ENCODE measurements around a stretch of chr21.

- PRO-cap = no peak
These were observed 1.8 kb downstream of the C2CD2 start for GRCh38 chr21:41951753-41952709.

DNA sequence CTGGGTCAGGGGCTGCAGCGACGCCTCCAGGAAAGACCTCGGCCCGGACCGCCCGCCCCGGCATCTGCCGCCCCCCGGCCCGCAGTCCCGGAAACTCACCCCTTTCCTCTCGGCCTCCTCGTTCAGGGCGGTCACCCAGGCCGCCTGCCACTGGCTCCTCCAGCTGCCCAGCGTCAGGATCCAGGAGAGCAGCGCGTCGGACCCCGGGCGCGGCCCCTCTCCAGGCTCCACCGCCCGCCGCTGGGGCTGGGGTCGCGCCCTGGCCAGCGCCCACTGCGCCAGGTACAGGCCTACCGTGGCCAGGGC lies 594 bp downstream of the C2CD2 start:
- PRO-cap = no peak

- PRO-cap = no peak
These were observed 7.7 kb downstream of the ZBTB21 start for GRCh38 chr21:42002310-42002955.

- PRO-cap = bidirectional peak, plus-strand start at chr21:42010487, minus-strand start at chr21:42010348; bidirectional peak, plus-strand start at chr21:42011293, minus-strand start at chr21:42011040
These were observed 698 bp upstream of the ZBTB21 start for GRCh38 chr21:42010454-42011661.

GRCh38 chr21:42021668-42022710 lies 11.8 kb upstream of the ZBTB21 start:
- PRO-cap = no peak

DNA sequence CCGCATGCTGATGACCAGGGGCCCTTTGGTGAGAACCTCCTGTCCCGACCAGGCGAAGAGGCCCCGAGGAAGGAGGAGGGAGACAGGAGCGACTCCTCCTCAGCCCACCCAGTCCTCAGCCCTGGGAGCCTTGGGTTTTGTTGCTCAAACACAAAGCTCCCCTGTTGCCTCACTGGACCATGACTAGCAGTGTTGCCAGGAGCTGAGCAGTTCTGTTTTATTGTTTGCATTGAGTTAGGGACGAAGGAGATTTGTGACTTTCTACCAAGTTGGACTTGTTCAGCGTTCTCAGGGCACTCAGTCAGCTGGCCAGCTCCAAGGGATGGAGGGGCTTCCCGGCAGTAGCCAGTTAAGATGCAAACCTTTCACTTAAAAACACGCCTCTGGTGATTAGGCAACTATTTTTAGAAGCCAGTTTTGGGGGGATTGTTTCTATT lies 10.1 kb downstream of the UMODL1 start:
- PRO-cap = no peak

GRCh38 chr21:42188122-42188754 lies 30.7 kb upstream of the ABCG1 start:
- PRO-cap = unidirectional peak, minus-strand start at chr21:42188378; unidirectional peak, minus-strand start at chr21:42188459

- PRO-cap = no peak
These were observed 20.1 kb upstream of the ABCG1 start for GRCh38 chr21:42198758-42199363.

- PRO-cap = bidirectional peak, plus-strand start at chr21:42220466, minus-strand start at chr21:42220270
These were observed 1.4 kb downstream of the ABCG1 start for GRCh38 chr21:42220098-42220993.

DNA sequence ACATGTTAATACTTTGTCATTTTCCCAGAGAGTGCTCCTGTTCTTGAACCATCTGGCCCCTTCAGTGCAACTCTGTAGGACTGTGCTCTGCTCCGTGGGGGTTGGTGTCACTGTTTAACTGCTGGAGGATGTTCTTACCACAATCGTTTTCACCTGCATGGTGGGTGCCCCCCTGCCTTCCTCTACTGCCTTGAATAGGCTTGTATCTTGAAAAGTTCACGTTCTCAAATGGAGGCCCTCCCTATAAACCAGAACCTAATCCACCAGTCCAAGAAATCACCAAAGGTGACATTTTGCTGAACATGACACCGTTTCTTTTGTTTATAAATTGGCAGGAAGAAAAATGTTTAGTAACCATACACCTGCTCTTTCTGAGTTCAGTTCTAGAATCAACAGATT lies 13.6 kb downstream of the ABCG1 start:
- PRO-cap = bidirectional peak, plus-strand start at position 142 of the sequence, minus-strand start at position 123 of the sequence

- PRO-cap = bidirectional peak, plus-strand start at chr21:42234922, minus-strand start at chr21:42234817
These were observed 15.8 kb downstream of the ABCG1 start for GRCh38 chr21:42234342-42235557.

DNA sequence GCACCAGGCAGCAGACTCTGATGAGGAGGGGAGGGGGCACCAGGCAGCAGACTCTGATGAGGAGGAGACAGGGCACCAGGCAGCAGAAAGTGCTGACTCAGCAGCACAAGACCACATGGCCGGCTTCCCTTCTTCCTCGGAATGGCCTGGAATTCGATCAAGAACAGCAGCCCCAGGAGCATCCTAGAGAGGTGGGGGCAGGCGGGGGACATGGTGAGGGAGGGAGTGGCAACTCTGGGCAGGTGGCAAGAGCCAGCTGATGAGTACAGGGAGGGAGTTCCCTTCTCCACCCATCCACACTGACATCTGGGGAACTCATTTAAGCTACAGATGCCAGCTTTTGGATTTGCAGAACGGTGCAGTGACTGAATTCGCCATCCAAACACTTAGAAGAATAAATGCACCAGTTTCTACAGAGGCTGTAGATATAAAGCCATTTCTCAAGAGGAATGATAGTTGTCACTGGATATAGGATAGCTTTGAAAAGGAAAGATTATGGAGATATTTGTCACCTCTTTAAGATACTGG lies 26.9 kb downstream of the ABCG1 start:
- PRO-cap = no peak

GRCh38 chr21:42282878-42283071 lies 32.4 kb downstream of the TFF3 start:
- PRO-cap = no peak

GRCh38 chr21:42301138-42301678 lies 14.0 kb downstream of the TFF3 start:
- PRO-cap = no peak

GRCh38 chr21:42427012-42427654 lies 23.4 kb downstream of the UBASH3A start:
- PRO-cap = no peak

DNA sequence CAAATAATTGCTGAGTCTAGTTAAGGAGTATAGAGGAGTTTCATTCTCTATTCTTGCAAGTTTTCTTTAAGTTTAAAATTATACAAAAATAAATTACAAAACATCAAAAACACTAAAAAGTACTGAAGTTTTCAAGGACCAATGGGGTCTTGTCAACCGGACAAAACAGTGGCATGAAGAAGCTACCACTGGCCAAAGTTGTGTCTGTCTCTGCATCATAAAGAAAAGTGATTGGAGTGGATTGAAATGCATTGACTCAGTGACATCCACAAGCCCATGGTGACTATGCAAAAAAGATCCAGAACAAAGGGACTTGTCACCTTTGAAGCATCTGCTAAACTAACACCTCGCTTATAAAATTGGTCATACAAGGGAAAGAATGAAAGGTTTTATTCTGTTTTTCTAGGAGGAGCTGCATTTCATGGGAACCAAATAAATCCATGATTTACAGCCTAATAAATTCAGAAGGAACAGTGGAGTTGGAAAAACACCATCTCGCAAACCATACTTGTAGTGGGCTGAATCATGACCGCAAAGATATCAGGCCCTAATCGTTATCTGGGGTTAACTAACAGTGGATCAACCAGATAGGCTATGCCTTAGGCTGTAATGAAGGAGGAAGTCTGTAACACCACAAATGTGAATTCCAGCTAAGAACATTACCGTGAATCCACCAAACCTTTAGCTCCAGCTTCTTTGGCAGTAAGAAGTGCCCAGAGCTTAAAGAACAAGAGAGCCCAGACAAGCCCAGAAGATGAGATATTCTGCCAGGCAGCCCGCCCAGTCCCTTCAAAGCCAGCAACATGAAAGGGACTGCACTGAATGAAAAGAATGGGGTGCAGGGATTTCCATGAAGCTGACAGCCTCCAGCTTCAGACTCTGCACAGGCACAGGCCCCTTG lies 27.5 kb downstream of the RSPH1 start:
- PRO-cap = no peak

DNA sequence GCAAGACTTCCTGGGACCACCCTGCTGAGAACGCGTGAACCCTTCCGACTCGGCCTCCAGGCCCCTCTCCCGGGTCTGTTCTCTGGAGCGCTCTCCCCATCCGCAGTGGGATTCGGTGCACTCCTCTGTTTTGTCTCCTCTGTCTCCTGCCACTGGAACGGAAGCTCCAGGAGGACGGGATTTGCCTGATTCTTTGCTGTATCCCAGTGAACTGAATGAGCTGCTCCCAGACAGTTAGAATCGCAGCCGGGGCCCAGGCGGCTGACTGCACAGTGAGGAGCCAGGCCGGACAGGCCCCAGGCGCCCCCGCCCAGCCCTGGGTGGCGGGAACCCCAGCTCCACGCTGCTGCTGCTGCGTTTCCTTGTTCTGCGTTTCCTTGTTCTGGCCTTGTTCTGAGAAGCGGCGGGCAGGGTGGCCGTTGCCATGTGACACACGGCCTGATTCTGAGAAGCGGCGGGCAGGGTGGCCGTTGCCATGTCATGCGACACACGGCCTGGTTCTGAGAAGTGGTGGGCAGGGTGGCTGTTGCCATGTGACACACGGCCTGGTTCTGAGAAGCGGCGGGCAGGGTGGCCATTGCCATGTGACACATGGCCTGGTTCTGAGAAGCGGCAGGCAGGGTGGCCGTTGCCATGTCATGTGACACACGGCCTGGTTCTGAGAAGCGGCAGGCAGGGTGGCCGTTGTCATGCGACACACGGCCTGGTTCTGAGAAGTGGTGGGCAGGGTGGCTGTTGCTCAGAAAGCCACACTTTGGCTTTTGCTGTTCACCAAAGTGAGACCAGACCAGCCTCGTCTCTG lies 56.1 kb downstream of the SLC37A1 start:
- PRO-cap = no peak

DNA sequence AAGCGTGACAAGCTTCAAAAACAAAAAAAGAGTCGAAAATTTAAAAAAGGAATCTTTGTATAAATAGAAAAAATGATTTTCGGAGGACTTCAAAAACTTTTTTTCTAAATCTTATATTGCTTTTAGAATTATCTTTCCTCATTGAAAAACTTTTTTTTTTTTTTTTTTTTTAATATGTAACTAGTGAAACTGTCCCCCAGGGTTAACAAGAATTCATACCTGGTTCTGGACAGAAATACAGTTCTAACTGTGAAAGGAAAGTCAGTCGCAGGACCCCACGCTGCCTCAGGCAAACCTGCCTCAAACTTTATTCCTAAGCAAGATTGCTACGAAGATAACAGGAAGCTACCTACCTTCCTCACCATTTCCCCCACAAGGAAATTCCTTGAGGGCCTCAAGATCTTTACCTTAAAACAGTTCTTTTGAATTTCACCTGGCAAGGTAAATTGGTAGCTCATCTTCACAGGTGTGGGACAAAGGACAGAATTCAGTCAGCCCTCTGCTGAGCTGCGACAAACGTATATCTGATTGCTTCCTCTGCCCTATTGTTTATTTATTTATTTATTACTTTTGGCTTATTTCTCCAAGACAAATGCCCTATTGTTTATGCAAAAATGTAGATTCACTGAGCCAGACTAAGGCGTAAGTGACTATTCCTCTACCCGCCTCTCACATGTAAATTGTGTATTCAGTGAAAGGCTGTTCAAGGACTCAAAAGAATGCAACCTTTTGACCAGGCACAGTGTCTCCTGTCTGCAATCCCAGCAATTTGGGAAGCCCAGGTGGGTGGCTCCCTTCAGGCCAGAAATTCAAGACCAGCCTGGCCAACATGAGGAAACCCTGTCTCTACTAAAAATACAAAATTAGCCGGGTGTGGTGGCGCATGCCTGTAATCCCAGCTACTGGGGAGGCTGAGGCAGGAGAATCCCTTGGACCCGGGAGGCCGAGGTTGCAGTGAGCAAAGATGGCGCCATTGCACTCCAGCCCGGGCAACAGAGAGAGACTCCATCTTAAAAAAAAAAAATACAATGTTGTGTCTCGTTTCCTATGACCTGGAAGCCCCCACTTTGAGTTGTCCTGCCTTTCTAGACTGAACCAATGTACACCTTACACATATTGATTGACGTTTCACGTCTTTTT lies 17.4 kb upstream of the PKNOX1 start:
- PRO-cap = no peak

DNA sequence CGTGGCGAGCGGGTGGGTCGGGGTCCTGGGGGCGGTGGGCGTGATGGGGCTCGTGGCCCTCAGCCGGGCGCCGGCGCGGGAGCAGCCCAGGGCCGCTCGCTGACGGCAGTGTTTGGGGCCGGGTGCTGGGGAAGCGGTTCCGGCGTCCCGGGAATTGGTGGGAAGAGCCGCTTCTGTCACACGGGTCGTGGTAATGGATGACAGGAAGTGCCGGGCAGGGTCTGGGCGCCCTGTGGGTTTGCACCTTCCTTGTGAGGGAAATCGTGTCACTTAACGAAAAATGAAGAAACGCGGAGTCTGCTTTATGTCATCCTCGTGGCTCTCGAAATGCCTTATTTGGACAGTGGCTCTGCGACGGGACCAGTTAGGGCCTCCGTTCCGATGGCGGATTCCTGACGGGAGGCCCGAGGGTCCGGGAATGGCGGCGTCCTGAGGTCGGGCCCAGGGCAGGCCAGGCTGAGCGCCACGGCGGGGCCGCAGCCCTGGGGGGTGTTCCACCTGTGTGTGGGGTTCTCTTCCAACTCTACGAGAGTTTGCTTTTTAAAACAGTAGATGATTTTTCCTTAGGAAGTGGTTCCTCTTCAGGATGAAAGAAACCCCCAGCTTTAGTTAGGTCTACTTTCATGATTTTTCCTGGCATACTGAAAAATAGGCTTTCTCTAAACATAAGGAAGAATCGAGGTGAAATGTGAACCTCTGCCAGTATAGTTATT lies 1.1 kb downstream of the PKNOX1 start:
- PRO-cap = no peak

DNA sequence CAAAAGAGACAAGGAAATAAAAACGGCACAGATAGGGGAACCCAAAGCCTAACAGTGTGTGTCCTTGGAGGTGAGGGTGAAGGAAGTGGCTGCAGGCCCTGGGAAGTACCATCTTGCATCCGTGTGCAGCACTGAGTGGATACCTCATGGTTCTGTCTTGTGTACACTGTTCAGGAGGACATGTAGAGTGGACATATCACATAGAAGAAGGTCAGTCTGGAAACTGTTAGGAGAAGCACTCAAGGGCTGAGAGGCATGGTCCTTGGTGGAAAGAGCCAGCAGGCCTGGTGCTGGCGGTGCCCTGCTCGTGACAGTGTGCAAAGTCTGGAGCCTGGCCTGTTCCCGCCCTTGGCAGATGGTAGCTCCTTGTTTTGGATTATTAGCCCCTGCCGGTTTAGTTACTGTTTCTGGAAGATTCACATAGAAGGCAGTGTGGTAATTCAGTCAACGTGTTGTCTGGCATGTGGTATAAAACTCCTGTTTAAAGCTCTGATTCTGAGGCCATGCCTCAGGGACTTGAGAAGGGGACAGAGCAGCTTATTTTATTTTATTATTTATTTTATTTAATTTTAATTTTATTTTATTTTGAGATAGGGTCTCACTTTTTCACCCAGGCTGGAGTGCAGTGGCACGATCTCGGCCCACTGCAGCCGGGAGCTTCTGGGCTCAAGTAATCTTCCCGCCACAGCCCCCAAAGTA lies 6.8 kb downstream of the PKNOX1 start:
- PRO-cap = no peak